Calu3 (cell line): Measurements from ENCODE around the gene GGT5.

GRCh38 chr22:24244902-24245417, at the start of gene GGT5:
GGT5 (minus strand) TSS chr22:24245082.
- PRO-cap = no peak

GRCh38 chr22:24247311-24248203, 2.7 kb upstream of the GGT5 start:
- PRO-cap = no peak

DNA sequence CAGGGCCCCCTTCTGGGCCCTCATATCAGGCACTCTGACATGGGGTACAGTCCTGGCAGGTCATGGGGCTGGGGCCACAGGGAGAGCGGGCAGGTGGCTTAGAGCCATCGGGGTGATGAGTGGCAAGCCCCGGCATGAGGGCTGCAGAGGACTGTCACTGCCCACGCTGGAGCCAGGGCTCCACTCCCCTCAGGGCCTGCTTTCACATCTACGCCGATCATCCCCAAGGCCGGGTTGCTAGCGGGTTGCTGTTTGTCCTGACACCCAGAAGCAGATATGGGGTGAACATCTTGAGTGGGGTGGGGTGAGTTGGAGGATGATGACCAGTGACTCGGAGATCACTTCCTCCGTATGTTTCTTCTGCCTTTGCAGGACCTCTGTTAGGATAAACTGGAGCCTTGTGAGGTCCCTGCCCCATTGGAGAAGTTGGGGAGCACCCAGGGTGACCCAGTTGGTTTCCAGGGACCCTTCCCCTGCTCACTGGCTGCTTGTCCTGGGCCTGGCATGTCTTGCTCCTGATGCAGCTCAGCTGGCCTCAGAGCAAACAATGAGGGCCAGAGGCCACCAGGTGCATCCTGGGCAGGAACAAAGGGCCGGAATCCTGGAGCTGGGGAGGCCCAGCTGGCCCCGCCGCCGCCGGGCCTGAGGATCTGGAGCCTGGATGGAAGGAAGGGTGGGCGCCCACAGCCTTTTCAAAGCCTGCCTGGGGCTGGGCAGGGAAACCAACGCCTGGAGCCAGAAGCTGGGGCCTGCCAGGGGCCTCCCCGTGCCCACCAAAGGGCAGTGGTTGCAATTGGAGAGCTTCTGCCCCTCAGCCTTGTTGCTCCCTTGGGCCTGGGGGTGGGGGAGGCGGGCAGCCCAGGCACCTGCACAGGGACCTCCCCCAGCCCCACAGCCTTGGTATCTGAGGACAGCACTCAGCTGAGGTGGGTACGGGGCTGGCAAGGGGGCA, 7.5 kb upstream of the ADORA2A start:
- PRO-cap = no peak

DNA sequence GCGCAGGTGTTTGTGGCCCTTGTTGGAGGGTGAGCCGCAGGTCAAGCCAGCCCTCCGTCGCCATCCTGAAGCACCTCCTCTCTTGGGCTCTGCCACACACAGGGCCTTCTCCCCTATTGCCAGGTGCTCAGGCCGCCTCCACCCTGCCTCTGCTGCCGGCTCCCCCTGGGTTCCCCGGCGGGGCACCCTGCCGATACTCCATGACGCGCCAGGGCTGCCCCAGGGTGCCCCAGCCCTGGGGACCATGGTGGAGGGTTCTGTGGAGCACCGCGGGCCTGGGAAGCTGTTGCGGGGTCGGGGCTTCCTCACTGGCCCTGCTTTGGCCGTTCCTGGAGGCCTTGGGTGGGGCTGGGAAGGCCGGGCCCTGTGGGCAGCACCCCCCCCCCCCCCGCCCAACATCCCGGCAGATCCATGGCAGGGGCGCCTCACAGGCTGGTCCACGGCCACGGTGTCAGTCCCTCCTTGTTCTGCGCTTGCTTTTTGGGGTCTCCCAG, 2.4 kb upstream of the ADORA2A start:
- PRO-cap = no peak

- PRO-cap = no peak
Observed at GRCh38 chr22:24427772-24428375, 475 bp downstream of the ADORA2A start.

DNA sequence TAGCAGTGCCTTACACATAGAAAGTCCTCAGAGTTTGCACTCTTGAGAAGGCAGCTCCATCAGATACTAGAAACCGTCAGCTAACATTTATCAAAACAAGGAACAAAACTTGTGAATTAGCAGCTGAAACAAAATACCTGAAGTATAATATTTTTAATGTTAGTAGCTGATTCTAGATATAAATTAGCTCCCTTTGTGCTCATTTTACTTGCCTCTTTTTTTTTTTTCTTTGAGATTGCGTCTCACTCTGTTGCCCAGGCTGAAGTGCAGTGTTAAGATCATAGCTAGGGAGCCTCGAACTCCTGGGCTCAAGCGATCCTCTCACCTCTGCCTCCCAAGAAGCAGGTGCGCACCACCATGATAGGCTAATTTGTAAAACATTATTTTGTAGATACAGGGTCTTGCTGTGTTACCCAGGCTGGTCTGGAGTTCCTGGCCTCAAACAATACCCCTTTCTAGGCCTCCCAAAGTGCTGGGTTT, 1.5 kb upstream of the UPB1 start:
- PRO-cap = no peak

GRCh38 chr22:24506948-24507493, 11.9 kb downstream of the UPB1 start:
- PRO-cap = no peak

- PRO-cap = no peak
Observed at GRCh38 chr22:24540443-24541671, 14.1 kb downstream of the GUCD1 start.

GRCh38 chr22:24608197-24608429, 5.1 kb downstream of the GGT1 start:
- PRO-cap = no peak

DNA sequence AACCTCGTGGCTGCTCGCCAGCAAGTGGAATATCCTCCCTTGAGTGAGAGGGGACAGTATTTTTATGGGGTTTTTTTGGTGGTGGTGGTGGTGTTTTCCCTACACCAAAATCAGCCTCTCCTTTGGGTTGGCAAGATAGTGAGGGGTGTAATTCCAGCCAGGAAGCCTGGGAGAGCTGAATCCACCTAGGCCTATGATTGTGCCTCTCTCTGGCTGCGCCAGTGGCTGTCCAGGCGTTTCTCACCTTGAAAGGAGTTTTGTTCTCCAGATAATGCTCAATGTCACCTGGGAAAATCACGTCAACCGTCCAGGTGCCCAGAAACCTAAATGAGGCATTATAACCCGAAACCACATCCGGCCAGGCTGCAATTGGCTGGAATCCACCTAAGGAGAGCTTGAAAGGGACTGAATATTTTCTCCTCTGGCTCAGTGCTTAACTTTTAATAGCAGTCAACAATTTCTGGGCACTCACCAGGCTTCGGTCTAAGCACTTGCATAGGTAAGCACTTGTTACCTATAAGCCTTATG, 3.4 kb downstream of the LHFPL7 start:
- PRO-cap = no peak

DNA sequence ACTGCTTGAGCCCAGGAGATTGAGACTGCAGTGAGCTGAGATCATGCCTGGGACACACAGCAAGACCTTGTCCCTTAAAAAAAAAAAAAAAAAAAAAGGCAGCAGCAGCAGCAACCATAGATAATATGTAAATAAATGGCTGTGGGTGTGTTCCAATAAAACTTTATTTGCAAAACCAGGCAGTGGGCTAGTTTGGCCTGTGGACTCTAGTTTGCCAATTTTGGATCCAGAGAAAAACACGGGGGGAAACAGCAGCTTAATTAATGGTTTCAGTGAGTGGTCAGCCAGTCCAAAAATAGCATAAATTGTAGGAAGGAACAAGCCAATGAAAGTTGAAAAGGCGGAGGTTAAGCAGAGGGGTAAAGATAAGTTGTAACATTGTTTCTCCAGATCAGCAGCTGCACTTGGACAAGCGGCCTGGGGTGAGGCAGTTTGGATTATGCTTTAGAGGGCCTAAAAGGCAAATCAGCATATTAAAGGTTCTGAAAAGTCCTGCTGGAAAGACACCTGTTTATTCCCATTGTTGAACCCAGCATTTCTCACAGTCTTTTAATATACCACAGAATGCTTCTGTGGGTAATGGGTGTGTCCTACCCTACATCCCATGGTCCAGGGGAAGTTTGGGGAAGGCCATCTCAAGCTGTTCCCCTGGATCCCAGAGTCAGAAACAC, 62.8 kb downstream of the KIAA1671 start:
- PRO-cap = no peak

- PRO-cap = no peak
Observed at GRCh38 chr22:25076111-25076670, 123.5 kb upstream of the CRYBB3 start.

GRCh38 chr22:25109467-25110637, 89.8 kb upstream of the CRYBB3 start:
- PRO-cap = no peak

- PRO-cap = bidirectional peak, plus-strand start at chr22:25111838, minus-strand start at chr22:25111852
Observed at GRCh38 chr22:25111661-25112076, 88.0 kb upstream of the CRYBB3 start.

GRCh38 chr22:25401978-25402911, 162.2 kb upstream of the GRK3 start:
- PRO-cap = no peak

- PRO-cap = bidirectional peak, plus-strand start at chr22:25405487, minus-strand start at chr22:25405389
Observed at GRCh38 chr22:25405083-25405831, 159.2 kb upstream of the GRK3 start.

DNA sequence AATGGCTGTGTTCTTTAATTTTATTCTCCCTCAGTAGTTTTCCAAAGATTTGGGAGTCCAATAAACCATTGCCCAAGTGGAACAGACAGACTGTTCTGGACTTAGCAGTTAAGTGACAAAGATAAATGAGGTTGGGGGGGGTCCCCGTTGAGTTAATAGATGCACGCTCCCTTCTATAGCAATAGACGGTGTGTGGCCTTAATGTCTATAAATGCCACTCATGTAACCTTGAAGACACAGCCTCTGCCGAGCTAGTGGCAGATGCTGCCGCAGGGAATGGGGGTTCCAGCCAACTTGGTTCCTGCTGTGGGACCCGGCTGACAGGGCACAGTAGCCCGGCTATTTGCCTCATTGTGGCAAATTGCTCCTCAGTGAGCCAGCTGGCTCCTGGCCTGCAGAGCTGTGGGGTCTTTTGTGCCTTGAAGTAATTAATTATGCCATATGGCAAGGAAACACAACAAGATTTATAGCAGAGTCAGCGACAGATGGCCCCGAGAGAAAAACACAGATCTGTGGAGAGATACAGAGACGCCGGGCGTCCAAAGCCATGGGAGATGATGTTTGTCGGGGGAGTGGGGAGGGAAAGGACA, 71.2 kb upstream of the GRK3 start:
- PRO-cap = no peak

GRCh38 chr22:25844200-25844570, 102.2 kb downstream of the MYO18B start:
- PRO-cap = no peak

DNA sequence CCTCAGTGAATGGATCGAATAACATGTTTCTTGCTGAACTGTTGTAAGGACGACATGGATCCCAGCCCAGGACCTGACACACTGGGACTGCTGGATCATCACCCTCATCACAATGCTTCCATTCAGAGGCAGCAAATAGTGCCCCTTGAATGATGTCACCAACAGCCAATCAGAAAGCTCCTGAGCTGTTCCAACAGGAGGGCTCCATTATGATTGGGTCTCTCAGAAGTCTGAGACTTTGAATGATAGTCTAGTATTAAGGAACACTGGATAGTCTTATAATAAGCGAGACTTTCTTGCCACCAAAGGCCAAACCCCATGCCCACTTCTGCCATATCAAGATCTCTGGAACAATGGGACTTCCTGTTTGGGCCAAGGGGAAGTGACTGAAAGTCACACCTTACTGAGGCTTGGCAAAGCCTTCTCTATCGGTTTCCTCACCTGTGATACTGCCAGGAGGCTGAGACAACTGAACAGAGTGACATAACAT, 159.0 kb downstream of the MYO18B start:
- PRO-cap = no peak

GRCh38 chr22:26561617-26562152, 28.2 kb downstream of the TPST2 start:
- PRO-cap = no peak